Cardiac atrium fibroblast (primary cell): Measurements from ENCODE around the genes CTNND1, OR9I1, LPXN, GLYAT, GLYATL2 and DTX4.

DNA sequence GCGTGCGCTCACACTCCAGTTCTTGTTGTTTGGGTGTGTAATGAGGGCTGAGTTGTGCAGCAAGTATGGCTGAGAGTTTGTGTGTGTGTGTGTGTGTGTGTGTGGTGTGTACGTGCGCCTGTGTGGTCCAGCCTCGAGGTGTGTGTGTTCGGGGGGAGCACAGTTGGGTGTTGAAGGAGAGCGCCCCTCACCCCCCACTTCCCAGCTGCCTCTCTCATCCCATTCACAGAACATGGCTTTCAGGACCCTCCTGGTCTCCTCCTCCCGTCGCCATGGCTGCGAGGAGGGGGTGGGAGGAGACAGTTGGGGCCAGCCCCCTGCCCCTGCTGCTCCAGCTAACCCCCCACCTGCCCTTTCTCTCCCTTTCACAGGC is 10.6 kb downstream of the YPEL4 start:
- RAMPAGE, long total RNA, result no peak

GRCh38 chr11:57644821-57646074 is 4.5 kb downstream of the YPEL4 start:
- RAMPAGE, long total RNA, result no peak

- RAMPAGE, long total RNA, result no peak
Measured at GRCh38 chr11:57658019-57658361, 428 bp downstream of the CLP1 start.

GRCh38 chr11:57668340-57668863 is 488 bp downstream of the ZDHHC5 start:
- RAMPAGE, long total RNA, result no peak

GRCh38 chr11:57672381-57673276 is 4.7 kb downstream of the ZDHHC5 start:
- RAMPAGE, long total RNA, result no peak

GRCh38 chr11:57700131-57700749 is 11.8 kb downstream of the MED19 start:
- RAMPAGE, long total RNA, result no peak

DNA sequence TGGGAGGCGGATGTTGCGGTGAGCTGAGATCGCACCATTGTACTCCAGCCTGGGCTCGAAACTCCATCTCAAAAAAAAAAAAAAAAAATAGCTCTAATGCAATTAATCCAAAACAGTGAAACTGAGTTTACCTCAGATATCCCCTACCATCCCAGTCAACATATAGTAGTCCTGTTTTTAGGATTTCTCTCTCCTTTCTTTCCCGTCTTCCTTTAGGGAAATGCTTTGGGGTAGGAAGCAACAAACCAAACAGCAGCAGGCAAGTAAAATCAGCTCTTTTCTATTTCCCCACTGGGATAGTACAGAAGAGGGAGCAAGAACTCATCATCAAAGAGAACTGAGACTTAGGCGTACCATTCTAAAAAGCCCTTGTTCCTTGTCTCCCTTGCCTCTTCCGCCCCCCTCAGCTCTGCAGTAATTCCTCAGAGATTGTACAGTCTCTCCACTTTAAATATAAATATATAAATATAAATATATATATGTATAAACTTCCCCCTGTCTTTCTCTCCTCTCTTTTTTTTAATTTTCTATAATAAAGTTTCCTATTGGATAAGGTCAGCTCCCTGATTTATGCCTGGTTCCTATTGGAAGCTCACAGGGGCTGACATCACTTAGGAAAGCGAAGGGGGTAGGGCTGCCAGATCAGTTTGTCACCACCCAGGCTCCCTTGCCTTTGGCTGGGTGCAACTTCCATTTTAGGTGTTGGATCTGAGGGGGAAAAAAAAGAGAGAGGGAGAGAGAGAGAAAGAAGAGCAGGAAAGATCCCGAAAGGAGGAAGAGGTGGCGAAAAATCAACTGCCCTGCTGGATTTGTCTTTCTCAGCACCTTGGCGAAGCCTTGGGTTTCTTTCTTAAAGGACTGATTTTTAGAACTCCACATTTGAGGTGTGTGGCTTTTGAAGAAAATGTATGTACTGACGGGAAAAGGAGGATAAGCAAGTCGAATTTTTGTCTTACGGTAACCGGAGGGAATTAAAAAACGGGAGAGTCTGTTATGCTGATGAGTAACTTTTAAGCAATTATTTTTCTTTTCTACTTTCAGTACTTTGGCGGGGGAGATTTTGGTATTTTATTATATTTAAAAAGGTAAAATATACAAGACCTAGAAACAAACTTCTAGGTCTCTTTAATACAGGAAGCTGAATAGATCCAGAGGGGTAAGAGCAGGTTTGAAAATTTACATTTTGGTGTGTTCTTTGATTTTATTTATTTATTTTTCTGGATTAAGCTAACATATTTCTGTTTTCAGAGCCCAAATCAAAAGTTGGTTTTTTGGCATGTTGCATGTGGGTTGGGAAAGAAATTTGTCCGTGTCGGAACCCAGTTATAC is at the start of gene CTNND1:
Gene CTNND1, plus strand, starts transcription at position 640 of the 1,329 bp plus-strand sequence.
- RAMPAGE, long total RNA, result start-site peak on the plus strand centred at position 726 of the sequence, 112 bp wide, 441 and 121 reads in 2 replicates

DNA sequence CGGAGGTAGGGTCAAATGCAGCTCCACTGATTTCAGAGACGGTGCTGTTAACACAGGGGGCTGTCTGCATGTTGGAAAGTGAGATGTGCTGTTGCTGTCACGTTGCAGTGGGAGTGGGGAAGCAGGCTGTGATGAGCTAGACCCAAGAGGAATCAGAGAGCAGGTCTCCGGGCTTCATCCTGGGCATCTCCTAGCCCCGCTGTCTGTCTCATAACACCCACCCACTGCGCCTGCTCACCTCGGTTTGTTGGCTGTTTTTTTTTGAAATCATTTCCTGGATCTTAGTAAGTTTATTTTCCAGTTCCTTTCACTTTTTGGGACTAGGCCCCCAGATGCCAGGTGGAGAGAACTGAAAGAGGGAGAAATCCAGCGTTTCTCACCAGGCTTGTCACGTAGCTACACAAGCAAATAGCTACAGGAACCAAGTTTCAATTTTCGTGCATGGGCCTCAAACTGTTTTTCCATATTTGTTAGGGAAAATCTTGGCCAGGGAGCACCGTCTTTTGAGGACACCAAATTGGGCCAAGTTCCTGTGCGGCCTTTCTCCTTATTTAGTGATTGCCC is 501 bp downstream of the OR9Q1 start:
- RAMPAGE, long total RNA, result no peak

- RAMPAGE, long total RNA, result no peak
Measured at GRCh38 chr11:58125287-58125699, at the start of gene OR9I1. Gene OR9I1 (minus strand): TSS chr11:58125530.

DNA sequence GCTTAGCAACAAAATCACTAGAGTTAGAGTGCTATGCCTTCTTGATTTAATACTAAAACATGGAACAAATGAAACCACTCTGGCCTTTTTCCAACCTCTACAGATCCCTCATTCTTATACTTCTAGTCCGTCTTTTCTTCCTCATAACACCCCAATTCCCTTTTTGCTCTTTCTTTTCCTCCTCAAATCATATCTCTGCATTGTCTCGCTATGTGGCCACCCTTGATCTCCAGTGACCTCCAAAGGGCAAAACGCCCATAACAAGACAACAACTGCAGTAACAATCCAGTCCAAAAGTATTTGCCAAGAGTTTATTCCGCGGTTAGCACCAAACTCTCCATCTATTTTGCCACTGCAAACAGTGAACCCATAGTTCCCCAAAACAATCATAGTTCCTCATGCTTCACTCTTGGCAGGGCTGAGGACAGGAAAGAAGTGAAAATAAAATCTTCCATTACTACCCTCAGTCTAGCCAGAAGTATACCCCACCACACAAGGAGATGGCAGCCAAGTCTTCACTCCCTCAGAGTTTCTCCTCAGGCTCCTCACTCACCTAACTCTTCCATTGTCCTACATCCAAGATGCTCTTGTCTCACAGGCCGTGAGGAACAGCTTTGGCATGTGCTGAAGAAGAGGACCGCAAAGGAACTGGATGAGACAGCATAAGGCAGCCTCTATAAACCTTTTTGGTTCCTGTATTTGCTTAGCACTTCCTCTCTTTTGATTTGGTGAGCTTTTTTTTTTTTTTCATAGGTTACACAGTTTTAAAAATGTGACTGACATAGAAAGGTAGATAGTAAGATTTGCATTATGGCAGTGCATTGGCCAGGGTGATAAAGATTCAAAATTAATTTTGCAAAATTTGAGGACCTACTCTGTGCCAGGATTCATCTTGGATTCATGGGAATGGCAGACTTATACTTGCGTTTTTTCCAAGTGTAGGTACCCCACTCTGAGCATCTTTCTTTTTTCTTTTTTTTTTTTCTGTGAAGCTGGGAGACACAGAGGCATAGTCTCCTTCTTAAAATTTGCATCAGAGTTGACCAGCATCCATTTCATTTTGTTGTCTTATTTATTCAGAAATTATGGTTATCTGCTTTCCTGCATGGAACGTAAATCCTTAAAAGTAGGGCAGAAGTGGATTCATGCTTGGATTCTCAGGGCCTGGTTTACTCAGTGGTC is at the start of gene LPXN:
Gene LPXN, minus strand, starts transcription at position 650 of the 1,182 bp plus-strand sequence.
- RAMPAGE, long total RNA, result no peak

GRCh38 chr11:58578655-58579047 is 212 bp upstream of the ZFP91 start:
- RAMPAGE, long total RNA, result no peak

DNA sequence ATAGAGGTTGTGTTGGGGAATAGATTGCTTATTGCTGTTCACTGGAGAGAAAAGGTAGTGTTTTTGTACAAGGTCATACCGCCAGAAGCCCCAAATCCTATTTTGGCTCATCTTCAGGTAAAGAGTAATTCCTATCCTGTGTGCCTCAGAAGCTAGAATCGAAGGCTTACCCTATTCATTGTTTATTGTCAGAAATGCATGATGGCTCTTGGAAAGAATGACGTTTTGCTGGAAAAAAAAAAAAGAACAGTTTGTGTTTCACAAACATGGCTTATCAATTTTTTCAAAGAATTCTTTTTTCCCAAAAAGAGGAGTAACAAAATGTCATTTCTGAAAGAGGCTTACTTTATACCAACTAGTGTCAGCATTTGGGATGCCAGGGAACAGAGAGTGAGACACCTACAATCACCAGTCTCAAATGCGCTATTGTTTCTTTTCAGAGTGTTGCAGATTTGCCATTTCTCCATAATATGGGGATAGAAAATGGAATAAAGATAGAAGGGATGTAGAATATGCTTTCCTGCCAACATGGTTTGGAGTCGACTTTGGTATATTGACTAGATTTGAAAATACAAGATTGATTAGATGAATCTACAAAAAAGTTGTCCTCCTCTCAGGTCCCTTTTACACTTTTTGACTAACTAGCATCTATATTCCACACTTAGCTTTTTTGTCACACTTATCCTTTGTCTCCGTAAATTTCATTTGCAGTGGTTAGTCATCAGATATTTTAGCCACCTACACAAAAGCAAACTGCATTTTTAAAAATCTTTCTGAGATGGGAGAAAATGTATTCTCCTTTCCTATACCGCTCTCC is 3.0 kb upstream of the CNTF start:
- RAMPAGE, long total RNA, result no peak

DNA sequence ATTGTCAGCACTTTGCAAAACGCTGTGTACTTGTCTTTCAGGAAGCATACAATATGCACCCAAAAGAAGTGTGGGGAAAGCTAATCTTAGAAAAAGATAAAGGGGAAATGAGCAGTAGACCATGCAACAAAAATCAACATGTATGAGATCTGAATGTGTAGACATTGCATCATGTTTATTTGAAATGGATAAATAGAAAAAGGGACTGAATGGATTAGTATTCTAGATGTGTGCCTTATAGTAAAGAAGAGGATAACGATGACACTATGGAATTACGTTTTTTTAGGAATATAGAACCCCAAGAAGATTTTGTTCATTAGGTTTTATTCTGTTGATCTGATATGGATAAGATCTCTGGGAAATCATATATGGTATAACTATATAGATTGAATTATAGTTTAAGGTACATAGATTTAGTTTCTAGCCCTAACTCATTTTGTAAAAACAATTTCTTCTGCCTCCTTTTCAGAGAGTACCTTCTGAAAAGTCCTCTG is 4.7 kb downstream of the CNTF start:
- RAMPAGE, long total RNA, result no peak

GRCh38 chr11:58674522-58675016 is 52.1 kb downstream of the CNTF start:
- RAMPAGE, long total RNA, result no peak

- RAMPAGE, long total RNA, result no peak
Measured at GRCh38 chr11:58731784-58732288, at the start of gene GLYAT. Gene GLYAT (minus strand): TSS chr11:58731943.

GRCh38 chr11:58770913-58771581 is 39.3 kb upstream of the GLYAT start:
- RAMPAGE, long total RNA, result no peak

GRCh38 chr11:58844604-58844808 is at the start of gene GLYATL2:
Gene GLYATL2 (minus strand): TSS chr11:58844704.
- RAMPAGE, long total RNA, result no peak

- RAMPAGE, long total RNA, result no peak
Measured at GRCh38 chr11:59171864-59172699, at the start of gene DTX4. Gene DTX4 (plus strand): TSS chr11:59172132.

- RAMPAGE, long total RNA, result no peak
Measured at GRCh38 chr11:59172700-59173028, 732 bp downstream of the DTX4 start.

DNA sequence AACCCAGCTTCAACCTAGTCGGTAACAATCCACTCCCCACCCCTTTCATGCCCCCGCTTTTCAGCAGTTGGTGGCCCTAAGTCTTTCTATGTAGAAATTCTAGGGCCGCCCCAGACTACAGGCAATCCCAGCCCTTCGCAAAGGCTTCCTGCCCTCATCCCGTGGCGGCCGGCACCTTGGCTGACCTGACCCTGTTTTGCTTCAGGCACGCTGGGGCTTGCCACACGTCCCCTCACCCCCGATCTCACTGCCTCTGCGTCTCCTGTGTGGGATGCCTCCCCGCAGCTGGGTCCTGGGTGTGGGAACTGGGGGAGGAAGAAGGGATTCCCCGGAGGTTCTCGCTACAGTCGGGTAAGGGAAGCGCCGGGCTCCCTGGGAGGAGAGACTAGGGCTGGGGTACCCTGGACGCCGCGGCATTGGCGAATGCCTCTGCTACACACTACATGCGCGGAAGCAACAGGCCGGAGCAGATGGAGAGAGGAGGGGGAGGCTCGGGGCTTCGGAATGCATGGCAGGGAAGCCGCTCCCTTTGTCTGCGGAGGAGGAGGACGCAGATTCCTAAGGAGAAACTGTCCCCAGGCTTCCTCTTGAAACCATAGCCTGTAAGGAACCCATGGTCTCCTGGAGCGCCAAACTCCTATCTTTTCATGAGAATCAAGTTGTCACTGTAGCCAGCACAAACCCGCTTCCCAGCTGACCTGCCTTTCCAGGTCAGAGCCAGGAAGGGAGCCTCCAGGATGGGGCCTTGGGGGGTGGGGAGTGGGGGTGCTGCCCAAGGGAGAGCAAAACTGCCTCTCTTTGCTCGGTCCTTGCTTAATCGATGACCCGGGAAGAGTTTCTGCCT is 1.3 kb downstream of the DTX4 start:
- RAMPAGE, long total RNA, result no peak